Measurements from ENCODE around the genes SFTPA2 and NUTM2B.

- CAGE, long polyA plus RNA = no peak
- RRBS = no CpG with 5 or more reads among the region's 7 CpGs
Observed at GRCh38 chr10:79076843-79077383, 8.1 kb downstream of the ZMIZ1 start.

DNA sequence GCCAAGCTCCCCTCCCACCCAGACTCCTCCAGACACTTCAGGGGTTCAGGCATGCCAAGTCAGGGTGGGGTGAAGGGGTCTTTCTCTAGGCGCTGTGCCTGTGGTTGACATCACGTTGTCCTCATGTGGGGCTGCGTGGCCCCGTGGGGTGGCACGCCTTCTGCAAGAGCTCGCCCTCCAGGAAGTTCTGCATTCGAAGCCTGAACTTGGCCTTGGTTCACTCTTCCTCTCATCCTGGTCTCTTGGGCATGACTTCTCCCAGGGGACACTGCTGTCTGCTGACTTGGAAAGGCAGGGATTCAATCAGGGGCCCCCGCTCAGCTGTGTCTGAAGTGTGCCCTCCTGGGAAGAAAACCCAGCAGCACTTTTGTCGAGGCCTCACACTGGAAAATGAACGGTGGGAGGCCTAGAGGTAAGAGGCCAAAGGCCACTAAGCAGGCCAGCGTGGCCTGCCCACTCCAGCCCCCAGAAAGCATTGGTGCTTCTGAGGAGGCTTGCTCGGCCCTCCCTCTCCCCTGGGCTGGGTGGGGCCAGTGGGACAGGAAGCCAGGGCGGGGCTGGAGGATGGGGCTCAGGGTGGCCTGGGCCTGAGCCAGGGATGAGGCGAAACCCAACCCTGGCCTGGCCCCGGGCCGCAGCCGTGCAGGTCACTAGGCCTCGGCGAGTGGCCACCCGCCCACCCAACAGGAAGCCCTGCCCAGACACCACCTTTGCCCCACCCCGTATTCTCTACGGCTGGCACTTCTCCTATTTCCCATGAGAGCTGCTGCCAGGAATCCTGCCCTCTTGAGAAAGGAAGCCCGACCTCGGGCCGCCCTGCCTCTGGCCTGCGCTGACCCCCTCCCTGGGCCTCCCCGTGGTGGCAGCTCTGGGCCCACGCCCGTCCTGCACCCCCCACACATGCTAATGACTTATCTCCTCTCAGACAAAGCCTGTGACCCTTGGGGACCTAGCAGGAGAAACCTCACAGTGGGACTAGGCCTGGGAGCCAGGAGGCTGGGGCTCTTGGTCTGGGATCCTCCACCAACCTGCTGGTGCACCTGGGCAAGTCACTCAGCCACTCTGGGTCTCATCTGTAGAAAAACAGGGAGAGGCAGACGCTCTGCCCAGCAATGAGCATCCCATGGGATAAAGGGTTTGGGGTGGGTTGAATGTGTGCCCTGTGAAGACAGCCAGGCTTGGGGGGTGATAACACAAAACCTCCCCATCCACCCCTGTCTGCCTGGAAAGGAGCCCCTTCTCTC is 81.2 kb downstream of the ZMIZ1 start:
- CAGE, long polyA plus RNA = no peak
- RRBS = no CpG with 5 or more reads among the region's 30 CpGs

DNA sequence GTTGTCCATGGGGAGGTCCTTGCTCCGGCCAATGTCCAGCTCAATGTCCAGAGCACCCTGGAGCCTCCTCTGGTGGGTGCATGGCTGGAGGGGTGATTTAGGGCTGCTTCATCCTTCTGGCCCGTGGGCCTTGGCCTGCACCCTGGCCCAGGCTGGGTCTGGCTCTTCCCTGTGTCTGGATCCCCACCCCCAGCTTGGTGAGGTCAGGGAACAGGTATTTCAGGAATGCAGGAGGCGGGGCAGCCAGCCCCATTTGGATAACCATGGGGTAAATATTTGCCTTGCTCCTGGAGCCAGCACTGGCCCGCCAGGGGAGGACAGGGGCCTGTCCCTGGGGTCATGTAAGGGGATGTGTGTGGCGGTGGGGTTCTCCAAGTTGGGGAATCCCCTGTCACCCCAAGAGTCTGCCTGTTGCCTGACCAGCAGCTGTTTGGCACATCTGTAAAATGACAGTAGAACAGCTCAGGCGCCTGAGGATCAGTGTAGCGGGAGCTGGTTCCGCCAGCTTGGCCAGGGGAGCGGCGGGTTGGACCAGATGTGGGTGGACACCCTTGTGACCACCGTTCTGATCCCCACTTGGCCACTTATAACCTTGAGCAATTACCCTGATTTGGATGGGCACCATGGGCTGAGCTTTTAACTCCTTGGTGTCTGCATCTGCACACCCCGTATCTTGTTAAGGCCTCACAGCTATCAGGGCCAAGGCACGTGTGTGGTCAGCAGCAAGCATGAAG is 88.9 kb downstream of the ZMIZ1 start:
- CAGE, long polyA plus RNA = no peak
- RRBS = no CpG with 5 or more reads among the region's 13 CpGs

GRCh38 chr10:79193048-79193852 is 124.5 kb downstream of the ZMIZ1 start:
- CAGE, long polyA plus RNA = no peak
- RRBS = no CpG with 5 or more reads among the region's 18 CpGs

DNA sequence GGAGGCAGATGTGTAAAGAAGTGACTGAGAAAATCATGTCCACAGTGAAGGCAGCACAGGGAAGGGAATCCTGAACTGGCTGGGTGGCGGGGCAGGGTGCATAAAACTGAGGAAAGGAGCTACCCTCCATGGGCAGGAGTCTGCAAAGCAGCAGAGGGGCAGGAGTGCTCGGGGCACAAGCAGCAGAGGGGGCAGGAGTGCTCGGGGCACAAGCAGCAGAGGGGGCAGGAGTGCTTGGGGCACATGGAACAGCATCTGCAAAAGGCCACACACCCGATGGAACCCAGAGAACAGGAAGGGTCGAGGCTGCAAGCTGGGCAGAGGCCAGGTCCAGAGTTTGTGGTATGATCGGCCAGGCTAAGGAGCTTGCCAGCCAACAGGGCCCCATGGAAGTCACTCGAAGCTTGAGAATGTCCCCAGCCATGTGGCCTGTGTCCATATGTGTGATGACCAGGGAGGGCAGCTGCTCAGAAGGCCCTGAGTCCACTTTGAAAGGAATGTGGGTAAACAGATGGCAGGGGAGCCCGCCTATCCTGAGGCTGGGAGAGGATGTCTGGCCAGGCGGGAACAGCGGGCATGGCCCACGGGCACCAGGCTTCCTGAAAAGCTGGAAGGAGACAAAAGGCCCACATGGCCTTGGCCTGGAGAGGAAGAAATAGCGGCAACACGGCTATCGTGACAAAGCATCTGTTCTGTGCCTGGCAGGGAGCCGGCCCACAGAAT is 138.1 kb upstream of the PPIF start:
- CAGE, long polyA plus RNA = no peak
- RRBS = no CpG with 5 or more reads among the region's 15 CpGs

GRCh38 chr10:79229435-79229865 is 117.8 kb upstream of the PPIF start:
- CAGE, long polyA plus RNA = no peak
- RRBS = no CpG with 5 or more reads among the region's 5 CpGs

GRCh38 chr10:79237342-79238552 is 109.5 kb upstream of the PPIF start:
- CAGE, long polyA plus RNA = no peak
- RRBS = no CpG with 5 or more reads among the region's 21 CpGs

- CAGE, long polyA plus RNA = no peak
- RRBS = no CpG with 5 or more reads among the region's 18 CpGs
Observed at GRCh38 chr10:79246598-79247468, 100.4 kb upstream of the PPIF start.

- CAGE, long polyA plus RNA = no peak
- RRBS = no CpG with 5 or more reads among the region's 17 CpGs
Observed at GRCh38 chr10:79284837-79285884, 62.1 kb upstream of the PPIF start.

- CAGE, long polyA plus RNA = no peak
- RRBS = no CpG with 5 or more reads among the region's 12 CpGs
Observed at GRCh38 chr10:79301504-79302159, 45.6 kb upstream of the PPIF start.

- CAGE, long polyA plus RNA = no peak
- RRBS = no CpG with 5 or more reads among the region's 27 CpGs
Observed at GRCh38 chr10:79309148-79310394, 37.7 kb upstream of the PPIF start.

GRCh38 chr10:79385562-79386535 is 38.6 kb downstream of the PPIF start:
- CAGE, long polyA plus RNA = no peak
- RRBS = no CpG with 5 or more reads among the region's 32 CpGs

DNA sequence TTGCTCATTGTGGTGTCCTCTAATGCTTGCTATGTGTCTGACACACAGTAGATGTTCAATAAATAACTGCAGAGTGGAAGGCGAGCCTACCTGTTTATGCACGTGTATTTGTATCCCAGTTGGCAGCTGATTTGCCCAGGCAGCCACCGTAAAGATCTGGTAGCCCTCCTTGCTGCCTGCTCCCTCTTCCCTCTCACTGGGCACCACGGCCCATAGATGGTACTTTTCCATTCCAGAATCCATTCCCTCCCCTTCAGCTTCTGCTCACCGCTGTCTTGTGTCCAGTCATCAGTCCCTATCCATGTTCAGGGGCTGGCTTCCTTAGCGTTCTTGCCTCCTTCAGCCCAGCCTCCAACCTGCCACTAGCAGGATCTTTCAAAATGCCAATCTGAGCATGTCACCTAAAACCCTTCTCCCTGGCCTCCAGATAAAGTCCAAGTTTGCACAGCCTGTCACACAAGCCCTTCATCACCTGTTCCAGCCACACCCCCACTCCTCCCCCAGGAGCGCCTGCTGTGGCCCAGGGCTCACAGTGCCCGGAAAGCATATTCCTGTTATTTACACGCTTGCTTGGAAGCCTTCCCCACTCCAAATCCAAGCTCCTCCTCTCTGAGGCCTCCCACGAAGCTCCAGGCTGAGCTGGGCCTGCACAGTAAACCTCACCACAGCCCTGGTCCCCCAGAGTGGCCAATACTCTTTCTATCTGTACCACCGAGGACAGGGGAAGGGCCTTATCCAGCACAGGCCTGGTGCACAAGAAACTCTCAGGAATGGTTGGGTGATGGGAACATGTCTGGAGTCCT is 21.0 kb downstream of the ZCCHC24 start:
- CAGE, long polyA plus RNA = no peak
- RRBS = no CpG with 5 or more reads among the region's 11 CpGs

GRCh38 chr10:79446070-79447268 is 1.0 kb upstream of the ZCCHC24 start:
- CAGE, long polyA plus RNA = no peak
- RRBS = 2% methylated on average over 17 of the region's 56 CpGs

- CAGE, long polyA plus RNA = no peak
- RRBS = no CpG with 5 or more reads among the region's 1 CpG
Observed at GRCh38 chr10:79560185-79560677, at the start of gene SFTPA2. TSS of gene SFTPA2 (minus strand) at chr10:79560407.

GRCh38 chr10:79702937-79703280 is at the start of gene NUTM2B:
TSS of gene NUTM2B (plus strand) at chr10:79703227.
- CAGE, long polyA plus RNA = no peak
- RRBS = no CpG with 5 or more reads among the region's 2 CpGs

DNA sequence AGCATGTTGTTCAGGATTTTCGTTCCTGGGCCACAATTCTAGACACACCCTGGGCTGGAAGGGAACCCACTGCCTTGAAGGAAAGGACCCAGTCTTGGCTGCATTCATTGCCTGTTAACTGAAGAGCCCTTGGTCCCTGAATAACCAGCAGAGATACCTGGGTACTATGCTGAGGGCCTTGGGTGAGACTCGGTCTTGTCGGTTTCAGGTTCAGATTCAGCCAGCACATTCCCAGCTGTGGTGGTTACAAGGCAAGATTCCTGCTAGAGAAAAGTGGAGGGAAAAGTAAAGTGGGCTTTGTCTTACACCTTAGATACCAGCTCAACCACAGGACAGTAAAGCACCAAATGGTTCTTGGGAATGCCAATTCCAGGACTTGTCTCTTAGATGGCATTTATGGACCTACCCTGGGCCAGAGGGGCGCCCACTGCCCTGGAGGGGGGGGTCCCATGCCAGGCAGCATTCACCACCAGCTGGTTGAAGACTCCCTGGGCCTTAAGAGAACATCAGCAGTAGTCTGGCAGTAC is 15.3 kb downstream of the PLAC9 start:
- CAGE, long polyA plus RNA = no peak
- RRBS = no CpG with 5 or more reads among the region's 4 CpGs

DNA sequence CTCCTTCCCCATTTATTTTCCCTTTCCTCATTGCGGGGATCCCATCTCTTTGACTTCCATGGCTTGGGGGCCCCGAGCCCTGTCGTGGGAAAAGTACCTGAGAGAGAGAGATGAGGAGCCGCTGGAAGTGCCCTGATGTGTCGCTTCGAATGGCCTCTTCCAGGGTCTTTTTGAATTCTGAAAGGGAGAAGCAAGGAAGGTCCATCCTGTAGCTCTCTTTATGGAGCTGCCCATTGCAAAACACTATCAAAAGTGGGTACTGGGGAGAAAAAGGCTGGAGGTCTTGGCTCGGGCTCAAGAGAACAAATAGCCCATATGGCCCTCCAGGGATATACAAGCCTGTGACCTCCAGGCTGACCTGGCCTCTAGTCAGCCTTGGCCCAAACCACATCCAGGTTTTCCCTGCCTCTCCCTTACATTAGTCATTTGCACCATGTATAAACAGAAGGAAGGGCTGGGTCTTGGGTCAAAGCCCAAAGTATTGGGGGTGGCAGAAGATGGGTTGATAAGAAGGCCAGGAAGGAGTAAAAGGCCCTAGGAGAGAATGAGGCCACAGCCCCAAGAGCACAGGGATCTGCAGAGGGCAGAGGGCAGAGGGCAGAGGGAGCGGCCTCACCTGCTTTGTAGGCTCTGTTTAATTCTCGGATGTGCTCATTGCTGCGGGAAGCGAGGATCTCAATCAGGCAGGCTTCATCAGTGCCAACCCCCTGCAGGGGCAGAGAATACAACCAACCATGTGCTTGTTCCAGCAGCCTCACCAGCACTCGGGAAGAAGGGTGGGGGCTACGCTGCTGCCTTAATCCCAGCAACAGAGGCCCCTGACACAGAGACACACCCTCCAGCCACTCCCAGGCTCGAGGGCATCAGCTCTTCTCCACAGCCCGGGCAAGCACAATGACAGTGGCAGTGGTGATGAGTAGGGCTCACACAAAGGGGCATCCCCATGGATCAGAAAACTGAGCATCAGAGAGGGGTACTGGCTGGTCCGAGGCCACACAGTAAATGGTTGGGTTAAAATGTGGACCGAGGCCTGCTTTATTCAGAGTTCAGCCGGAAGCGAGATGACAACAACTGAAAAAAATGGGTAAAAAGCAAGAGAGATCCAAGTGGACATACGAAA is 31.3 kb downstream of the PLAC9 start:
- CAGE, long polyA plus RNA = no peak
- RRBS = no CpG with 5 or more reads among the region's 20 CpGs

DNA sequence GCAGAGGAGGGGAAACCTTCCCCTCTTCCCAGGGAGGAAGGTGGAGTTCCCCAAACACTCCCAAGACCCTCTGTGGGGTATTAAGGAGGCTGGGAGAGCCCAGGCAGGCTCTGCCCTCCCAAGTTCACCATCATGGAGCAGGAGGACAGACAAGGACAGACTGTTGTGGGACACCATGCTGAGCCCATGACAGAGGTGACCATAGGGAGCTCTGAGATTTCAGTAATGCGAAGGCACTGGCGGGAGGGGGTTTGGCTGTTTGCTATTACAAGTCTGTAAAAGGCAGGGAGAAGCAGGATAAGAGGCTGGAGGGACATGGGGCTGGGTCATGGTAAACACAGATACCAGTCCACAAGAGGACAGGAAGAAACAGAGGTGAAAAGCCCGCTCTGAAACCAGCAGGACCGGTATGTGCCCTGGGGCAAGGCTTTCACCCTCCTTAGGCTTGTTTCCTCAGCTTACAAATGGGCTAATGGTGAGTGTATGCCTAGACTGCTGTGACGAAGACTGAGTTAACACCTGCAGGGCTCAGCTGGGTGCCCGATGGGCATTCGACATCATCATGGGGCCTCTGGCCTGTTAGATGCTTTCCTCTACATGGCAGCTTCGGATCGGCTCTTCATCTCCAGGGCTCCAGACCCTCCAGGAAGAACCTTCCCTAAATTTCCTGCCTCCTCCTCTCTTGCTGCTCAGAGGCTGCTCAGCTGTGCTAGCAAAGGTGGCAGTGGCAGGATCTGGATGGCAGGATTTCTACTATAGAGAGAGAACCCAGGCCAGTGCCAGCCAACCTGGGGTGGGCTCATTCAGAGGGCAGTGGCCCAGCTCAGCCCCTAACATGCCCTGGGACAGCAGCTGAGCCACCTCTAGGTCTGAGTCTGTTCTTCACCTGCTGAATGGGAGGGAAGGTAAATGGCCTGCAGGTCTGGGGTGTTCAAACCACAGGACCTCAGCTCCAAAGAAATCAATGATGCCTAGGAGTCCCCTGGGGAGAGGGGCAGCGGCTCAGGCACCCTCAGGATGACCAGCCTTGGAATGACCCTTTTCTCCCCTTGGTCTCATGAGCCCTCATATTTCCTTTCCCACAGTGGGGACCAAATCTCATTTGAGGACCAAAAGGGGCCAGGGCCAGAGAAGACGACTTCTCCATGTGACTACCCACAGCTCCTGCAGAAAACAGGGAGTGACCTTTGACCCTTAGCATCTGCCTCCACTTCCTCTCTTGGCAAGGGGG is 33.8 kb downstream of the ANXA11 start:
- CAGE, long polyA plus RNA = no peak
- RRBS = no CpG with 5 or more reads among the region's 11 CpGs

DNA sequence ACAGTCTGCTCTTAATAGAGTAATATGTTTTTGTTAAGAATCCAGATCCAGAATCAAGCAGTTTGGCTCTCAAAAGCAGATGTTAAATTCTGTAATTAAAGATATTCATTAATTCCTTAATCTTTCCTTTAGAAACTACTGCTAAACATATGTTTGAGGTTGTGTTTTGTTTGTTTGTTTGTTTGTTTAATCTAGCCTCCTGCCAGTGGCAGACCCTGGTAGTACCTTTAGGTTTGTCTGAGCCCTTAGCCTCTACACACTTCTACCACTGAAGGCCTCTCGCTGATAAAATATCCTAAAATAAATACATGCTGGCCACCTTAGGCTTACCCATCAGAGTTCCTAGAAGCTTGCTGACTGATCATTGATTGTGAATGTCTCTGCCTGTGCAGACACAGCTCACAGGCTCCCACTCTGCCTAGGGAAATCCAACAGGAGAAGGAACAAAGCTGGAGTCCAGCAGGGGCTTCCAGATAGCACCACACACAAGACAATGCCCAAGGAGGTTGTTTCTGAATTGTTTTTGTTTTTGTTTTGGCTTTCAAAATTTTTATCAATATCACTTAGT is 2.6 kb downstream of the MAT1A start:
- CAGE, long polyA plus RNA = no peak
- RRBS = no CpG with 5 or more reads among the region's 1 CpG